ENCODE results near the genes SEC24A and MACROH2A1.

GRCh38 chr5:134647535-134648306, 864 bp upstream of the SEC24A start:
- RRBS = no CpG with 5 or more reads among the region's 11 CpGs

- RRBS = 4% methylated on average over 14 of the region's 62 CpGs
These were observed at the start of gene SEC24A for GRCh38 chr5:134648307-134648962. Gene SEC24A, plus strand, starts transcription at chr5:134648785.

GRCh38 chr5:134873415-134873896, 715 bp upstream of the TXNDC15 start:
- RRBS = no CpG with 5 or more reads among the region's 6 CpGs

DNA sequence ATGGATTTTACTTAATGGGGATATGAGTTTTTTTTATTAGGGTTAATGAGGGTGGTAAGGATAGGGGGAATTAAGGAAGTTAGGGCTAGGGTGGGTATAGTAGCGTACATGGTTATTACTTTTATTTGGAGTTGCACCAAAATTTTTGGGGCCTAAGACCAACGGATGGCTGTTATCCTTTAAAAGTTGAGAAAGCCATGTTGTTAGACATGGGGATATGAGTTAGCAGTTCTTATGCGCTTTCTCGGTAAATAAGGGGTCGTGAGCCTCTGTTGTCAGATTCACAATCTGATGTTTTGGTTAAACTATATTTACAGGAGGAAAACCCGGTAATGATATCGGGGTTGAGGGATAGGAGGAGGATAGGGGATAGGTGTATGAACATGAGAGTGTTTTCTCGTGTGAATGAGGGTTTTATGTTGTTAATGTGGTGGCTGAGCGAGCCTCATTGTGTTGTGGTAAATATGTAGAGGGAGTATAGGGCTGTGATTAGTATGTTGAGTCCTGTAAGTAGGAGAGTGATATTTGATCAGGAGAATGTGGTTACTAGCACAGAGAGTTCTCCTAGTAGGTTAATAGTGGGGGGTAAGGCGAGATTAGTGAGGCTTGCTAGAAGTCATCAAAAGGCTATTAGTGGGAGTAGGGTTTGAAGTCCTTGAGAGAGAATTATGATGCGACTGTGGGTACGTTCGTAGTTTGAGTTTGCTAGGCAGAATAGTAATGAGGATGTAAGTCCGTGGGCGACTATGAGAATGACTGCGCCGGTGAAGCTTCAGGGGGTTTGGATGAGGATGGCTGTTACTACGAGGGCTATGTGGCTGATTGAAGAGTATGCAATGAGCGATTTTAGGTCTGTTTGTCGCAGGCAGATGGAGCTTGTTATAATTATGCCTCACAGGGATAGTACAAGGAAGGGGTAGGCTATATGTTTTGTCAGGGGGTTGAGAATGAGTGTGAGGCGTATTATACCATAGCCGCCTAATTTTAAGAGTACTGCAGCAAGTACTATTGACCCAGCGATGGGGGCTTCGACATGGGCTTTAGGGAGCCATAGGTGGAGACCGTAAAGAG, 21.7 kb downstream of the PCBD2 start:
- RRBS = no CpG with 5 or more reads among the region's 25 CpGs

DNA sequence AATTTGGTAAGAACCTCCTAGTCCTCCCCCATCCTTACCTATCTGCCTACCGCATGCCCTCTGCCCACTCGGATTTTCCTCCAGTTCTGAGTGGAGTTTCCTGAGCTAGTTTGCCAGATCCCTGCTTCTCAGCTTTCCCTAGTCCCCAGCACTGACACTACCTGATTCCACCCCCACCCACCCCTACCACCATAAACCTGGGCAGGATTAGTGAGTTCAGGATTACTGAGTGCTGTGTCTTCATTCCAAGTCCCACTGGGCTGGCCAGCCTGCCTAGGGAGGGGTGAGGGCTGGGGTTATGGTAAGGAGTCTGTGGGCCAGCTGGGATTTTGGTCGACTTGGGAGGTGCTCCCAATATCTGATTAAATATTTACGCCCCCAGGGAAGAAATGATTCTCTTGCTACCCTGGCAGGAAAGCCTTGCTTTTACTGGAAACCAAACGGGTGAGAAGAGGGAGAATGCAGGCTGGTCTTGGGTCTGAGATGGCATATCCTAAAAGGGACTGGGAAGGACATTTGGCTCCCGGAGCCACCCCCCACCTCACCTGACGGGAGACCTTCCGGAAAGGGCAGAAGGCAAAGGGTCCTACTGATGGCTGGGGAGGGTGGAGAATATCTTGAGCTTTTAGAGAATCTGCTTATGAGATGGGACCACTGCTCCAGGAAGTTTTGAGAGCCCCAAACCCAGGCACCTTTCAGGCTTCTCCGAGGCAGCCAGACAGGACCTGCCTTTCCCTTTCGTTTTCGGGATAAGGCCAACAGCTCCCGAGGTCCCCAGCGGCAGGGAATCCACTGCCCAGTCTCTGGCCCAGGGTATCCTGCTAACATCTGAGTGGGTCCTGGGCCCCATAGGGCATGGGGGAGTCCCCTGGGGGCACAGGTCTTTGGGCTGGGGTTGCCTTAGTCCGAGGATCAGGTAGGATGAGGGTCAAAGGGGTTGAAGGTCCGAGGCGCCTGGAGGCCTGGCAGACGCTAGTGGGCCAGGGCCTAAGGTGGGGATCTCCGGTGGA, 3.6 kb downstream of the PITX1 start:
- RRBS = 98% methylated on average over 1 of the region's 18 CpGs

DNA sequence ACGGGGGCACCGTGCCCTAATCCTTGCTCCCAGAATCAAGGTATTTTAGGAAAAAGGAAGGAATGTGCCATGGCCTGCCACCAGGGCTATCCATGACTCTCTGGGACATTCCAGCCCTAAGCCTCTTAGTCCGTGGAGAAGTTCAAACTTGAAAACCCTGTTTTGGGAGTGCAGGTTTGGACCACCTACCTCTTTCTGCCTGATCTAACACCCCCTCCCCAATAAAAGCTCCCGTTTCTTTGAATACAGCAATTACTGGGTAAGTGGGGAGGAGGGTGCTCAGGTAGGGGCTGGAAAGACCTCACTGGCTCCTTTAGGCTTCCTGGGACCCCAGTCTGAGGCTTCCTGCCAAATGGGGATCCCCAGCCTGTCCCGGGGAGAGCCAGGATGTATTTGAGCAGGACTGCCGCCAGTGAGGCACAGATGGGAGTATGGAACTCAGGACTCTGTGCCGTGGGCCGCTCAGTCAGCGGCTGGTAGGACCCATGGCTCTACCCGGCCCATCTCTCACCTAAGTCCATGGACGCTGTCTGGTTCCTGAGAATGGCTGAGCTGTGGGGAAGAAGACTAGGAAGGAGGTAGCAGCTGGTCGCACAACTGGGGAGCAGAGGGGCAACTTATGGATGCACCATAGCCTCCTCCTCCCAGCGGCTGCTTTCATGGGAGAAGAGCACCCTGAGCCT, 3.7 kb upstream of the PITX1 start:
- RRBS = 93% methylated on average over 4 of the region's 13 CpGs

GRCh38 chr5:135134925-135135376, 100.9 kb upstream of the PITX1 start:
- RRBS = no CpG with 5 or more reads among the region's 6 CpGs

GRCh38 chr5:135154100-135154824, 120.2 kb upstream of the PITX1 start:
- RRBS = no CpG with 5 or more reads among the region's 10 CpGs

DNA sequence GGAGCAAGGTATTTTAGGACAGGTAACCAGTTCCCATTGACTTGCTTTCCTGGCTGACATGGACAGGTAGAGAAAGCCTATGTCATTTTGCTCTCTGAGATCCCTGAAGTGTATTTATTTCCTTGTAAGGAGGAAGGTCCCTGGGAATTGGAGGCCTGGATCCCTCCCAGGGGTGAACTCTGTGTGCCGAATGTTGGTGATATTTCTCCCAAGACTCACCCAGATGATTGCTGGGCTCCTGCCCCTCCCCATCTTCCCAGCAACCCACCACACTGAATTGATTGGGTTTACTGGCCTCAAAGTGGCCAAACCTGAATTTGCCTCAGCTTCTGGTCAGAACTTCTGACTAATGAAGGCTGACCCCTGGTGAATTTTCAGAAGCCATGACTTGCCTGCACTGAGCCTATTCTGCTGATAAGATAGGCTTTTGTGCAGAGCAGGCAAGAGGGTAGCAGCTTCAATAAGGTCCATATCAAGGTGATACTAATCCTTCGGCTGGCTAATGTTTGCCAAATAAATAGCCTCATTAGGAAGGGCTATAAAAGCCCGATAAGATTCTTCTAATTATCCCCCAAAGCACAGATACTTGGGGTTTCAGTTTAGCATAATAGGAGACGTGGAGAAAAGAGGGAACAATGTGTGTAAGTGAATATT, 152.8 kb upstream of the PITX1 start:
- RRBS = no CpG with 5 or more reads among the region's 4 CpGs

DNA sequence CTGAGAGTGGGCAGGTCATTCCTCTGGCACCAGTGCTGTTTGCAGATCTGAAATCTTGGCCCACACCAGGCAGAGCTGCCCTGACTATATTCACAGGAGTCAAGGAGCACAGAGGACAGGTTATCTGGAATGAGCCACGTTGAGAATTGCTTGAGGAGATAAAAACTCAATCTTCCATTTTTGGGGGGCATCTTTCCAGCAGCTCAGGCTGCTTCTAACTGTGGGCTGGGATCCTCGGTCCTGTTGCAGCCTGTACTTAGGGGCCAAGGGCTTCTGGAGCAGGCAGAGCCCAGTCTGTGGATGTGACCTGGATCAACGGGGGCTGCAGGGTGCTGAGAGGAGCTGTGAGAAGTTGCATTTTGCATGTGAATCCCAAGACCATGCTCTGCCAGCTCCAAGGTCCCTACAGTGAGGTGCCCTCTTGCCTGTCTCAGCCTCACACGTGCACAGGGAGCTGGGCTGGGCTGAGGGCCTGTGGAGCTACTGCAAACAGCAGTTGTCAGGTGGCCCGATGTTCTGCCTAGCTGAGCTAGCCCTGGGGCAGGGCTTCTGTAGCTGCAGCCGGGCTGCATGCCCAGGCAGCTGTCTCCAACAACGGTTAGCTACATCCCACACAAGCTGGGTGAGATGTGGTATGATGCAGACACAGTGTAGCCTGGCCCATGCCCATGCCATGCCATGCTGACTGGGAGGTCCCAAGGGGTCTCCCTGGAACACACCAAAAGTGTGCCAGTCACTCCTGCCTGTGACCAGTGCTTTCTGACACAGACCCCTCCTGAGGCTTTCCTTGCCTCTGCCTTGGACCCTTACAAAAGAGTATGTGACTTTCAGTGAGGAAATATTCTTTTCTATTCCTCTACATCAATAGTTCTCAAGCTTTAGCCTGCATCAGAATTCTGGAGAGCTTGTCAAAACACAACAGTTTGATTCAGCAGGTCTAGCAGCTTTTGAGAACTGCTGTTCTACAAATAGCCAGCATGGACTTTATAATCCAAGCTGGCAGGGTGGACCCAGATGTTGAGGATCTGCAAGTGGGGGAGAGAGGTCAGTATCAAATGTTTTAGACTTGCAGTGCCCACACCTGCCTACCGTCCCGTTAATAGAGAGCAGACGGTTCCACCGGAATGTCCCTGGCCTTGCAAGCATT, 62.0 kb downstream of the MACROH2A1 start:
- RRBS = no CpG with 5 or more reads among the region's 11 CpGs

GRCh38 chr5:135376428-135377062, 22.5 kb downstream of the MACROH2A1 start:
- RRBS = no CpG with 5 or more reads among the region's 11 CpGs

DNA sequence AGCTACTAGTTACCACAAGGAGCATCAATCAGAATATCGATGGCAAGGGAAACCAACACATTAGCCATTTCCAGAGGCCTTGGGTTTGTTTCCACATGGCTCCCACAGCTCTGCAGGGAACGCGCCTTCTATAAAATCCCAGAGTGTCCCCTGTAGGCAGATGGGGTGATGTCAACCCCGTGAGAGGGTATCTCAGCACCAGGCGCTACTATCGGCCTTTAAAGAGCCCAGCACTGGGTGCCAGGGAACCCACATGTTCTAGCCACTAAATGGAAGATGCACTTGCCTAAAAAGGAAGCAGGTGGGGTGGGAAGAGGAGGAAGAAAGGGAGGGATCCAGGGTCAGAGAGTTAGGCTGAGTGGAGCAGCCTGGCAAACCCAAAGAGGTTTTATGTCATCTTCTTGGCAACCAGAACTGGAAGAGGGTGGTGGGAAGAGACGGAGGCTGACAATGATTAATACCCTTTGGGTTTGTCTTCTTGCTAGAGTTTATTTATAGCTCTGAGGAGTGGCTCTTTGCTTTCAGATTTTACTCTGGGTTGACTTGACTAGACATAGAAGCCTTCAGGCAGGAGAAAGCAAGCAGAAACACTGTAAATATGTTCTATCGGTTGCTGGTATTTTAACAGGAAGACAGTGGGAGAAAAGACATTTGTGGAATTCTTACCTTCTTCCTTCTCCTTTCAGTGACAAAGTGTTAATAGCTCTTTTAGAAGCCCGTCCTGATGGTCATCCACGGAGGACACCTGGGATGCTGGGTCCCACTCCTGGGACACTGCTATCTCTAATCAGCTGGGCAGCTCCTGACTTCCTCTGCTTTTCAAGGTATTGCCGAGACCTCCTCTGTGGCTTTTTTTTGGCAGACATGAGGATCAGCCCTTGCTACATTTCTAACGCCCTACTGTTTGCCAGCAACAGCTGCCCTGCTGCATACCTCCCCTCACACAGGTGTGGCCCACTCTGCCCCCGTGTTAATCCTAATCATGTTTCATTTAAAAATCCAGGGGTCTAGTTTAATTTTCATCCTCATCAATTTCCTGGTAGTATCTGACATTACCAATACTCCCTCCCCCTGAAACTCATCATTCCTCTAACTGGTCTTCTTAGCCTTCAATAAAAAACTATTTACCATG, 19.6 kb downstream of the MACROH2A1 start:
- RRBS = no CpG with 5 or more reads among the region's 13 CpGs

GRCh38 chr5:135395510-135396161, 3.4 kb downstream of the MACROH2A1 start:
- RRBS = no CpG with 5 or more reads among the region's 6 CpGs

DNA sequence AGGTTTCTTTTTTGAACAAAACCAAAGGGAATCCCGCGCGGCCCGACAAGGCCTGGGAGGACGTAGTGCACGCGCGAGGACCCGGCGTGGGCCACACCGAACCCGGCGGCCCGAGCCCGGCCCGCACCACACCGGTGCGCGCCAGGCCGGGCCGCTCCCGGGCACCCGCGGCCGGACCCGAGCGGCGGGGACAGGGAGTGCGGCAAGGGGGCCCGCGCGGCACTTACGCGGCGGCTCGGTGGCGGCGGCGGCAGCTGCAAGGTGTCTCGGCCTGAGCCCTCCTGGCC, 253 bp downstream of the MACROH2A1 start:
- RRBS = no CpG with 5 or more reads among the region's 40 CpGs

- RRBS = 6% methylated on average over 17 of the region's 79 CpGs
These were observed at the start of gene MACROH2A1 for GRCh38 chr5:135399122-135400050. Gene MACROH2A1, minus strand, starts transcription at chr5:135399231.

- RRBS = 96% methylated on average over 4 of the region's 8 CpGs
These were observed 4.1 kb upstream of the TIFAB start for GRCh38 chr5:135456104-135456783.

DNA sequence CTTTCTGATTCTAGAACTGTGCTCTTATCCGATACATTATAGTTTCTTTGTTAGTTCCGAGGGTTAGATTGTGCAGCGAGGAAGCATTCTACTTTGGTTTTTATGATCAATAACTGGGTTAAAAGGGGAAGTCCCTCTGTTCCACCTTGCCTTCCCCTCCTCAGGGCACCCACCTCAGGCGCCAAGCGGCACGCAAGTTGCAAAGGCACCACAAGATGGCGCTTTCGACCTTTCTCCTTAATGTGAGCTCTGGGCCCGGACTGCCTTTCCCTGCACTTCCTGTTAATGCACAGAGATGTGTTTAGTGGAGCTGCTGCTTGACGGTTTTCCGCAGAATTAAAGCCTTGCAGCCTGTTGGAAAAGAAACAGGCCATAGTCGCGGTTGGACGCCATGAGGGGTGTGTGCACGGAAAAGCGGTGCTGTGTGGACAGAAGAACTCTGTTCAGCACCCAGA, 18.0 kb downstream of the CXCL14 start:
- RRBS = no CpG with 5 or more reads among the region's 16 CpGs

GRCh38 chr5:135579321-135579844, 592 bp upstream of the CXCL14 start:
- RRBS = no CpG with 5 or more reads among the region's 8 CpGs

- RRBS = no CpG with 5 or more reads among the region's 1 CpG
These were observed 5.9 kb upstream of the IL9 start for GRCh38 chr5:135901623-135901911.

DNA sequence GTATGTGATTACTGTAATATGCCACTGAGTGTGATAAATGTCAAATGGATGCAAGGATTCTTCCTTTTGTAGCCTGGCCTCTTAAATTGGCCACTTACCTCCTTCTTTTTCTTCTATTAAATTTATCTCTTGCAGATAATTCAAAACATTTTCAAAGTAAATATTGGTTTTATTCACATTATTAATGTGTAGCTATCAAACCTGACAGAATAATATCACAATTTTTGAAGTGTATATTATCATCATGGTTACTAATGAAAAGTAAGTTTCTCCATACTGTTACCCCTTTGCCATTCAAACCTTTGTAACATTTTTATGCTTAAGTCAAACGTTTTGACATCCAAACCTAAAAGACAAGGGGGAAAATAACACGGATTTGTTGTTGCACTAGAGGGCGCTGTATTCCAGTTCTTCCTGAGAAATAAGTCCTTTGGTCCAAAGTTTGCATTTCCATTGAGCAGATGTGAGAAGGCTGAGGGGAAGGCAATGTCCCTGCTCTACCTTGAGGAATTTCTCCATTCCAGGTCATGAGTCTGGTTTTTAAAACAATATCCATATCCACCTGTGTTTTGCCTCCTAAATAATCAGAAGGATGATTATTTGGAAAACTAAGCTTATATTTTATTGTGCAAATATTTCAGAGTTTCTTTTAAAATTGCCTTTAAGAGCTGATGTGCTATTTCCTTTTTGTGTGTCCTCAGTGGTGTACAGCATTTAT, 9.9 kb downstream of the LECT2 start:
- RRBS = no CpG with 5 or more reads among the region's 3 CpGs